ENCODE measurements around the genes TECR, BRD4, AKAP8L and CYP4F3.

GRCh38 chr19:14439969-14440732 is 7.0 kb downstream of the PKN1 start:
- PRO-cap: bidirectional peak, plus-strand start at chr19:14440260, minus-strand start at chr19:14440144

DNA sequence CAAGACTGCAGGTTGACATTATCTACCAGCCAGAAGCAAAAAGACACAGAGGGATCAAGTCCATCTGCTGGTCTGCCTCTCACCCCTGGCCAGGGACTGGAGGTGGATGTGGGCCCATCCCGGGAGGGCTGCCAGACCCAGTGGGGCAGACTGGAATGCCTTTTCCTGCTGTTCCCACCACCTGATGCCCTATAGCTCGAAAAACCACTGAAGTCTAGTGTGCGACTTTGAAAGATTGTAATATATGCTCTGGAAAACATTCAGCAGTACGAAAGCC is 2.7 kb downstream of the DNAJB1 start:
- PRO-cap: no peak

DNA sequence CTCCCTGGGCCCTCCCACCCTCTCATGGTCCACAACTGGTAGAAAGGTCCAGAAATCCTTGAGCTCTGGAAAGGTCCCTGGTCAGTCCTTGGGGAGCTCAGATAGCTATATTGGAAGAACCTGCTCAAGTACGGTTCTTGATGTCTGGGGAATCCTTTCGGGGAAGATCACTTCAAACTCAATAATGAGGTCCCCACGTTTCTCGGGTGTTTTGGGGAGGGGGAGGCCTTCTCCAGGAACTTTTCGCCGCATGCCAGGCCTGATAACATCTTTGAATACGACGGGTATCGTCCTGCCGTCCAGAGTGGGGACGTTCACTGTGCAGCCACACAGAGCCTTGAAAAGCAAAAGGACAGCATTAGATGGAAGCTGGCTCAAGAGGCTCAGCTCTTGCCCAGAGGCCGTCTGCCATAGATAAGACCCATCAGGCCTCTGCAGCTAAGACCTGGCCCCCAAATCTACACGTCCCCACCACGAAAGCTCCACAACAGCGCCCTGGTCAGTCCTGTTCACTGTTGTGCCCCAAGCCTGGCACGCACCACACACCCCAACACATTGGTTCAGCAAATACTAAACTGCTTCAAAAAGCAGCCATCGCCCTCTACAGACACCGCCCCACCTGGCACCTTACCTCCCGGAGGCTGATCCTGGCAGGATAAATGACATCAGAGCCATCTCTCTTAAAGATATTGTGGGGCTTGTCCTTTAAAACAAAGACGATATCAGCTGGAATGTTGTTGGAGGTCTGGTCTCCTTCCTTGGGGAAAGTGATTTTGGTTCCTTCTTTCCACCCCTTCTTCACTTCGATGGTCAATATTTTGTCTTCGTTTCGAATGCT is 2.1 kb downstream of the DNAJB1 start:
- PRO-cap: no peak

GRCh38 chr19:14529396-14530456 is at the start of gene TECR:
TECR (plus strand) TSS chr19:14529594.
- PRO-cap: bidirectional peak, plus-strand start at chr19:14529603, minus-strand start at chr19:14529275

- PRO-cap: no peak
Observed at GRCh38 chr19:14558747-14559185, 13.1 kb downstream of the NDUFB7 start.

GRCh38 chr19:15118058-15118610 is 7.5 kb downstream of the ILVBL start:
- PRO-cap: no peak

DNA sequence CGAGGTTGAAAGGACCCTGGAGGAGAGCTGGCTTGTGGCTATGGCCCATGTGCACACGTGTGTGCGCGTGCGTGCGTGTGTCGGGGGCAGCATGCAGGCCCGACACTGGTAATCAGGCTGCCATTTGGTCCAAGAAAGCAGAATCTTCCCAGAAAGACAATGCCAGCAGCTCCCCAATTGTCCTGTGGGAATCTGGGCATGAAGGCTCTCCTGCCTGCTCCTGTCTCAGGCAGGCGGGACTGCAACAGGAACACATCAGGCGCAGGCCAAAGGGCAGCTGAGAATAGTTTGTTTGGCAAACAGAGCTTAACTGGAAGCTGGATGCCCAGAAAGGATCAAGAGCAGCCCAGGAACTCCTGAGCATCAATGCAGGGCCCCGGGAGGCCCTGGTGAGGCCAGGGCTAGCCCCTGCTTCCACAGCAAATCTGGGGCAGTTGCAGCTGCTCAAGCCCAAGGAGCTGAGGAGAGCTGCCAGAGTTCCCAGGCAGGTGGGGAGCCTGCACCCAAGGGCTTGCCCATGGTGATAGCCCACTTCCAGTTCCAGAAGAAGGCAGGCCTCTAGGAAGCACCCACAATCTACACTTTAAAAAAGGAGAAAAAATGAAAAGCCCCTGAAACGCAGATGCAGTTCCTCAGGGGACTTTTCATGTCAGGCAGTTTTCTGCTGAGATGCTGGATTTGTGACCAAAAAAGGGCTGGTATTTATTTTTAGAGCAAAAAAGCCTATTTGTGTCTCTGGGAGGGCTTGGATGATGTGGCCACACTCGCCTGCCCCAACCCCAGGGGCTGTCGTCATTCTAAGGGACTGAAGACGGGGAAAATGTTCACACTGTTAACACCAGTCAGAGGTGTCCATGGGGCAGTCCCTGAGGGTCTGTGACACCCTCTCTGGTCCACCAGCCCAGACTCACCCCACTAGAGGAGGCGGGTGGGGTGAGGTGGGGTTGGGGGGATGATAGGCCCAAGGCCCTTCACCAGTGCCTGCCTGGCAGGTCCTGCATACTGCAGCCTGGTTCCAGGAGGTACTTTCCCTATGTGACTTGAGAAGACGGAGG is 15.6 kb upstream of the EPHX3 start:
- PRO-cap: no peak

GRCh38 chr19:15258551-15259555 is 26.6 kb upstream of the EPHX3 start:
- PRO-cap: no peak

DNA sequence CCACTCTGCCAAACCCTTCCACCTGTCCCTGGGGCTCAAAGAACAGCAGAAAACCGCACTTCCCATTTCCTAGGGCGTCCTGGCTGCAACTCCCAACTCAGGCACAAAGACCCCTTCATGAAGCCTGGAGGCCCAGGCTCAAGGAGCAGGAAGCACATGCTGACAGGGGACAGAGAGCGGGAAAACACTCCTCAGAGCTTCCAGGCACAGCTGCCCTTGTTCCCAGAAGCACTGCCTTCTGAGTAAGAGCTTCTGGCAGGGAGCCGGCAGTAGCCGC is 33.5 kb upstream of the EPHX3 start:
- PRO-cap: no peak

DNA sequence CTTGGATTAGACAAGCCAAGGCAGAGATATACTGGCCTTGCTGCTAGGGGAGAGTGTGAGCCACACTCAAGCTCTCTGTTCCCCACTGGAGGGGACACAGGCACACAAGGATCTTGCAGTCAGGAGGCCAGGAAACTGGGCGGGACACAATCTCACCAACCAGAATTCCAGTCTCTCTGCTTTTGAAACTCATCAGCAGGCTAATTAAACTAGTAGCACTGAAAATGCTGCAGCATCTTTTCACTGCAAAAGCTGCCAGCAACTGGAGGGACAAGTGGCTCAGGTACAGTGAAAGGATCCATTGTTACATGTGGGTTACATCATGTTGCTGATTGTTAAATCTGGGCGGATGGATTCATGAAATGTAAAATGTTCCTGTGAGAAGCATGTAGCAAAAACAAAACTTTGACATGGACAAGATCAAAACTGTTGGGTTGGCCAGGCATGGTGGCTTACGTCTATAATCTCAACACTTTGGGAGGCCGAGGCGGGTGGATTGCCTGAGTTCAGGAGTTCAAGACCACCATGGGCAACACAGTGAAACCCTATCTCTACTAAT is 49.1 kb upstream of the EPHX3 start:
- PRO-cap: no peak

DNA sequence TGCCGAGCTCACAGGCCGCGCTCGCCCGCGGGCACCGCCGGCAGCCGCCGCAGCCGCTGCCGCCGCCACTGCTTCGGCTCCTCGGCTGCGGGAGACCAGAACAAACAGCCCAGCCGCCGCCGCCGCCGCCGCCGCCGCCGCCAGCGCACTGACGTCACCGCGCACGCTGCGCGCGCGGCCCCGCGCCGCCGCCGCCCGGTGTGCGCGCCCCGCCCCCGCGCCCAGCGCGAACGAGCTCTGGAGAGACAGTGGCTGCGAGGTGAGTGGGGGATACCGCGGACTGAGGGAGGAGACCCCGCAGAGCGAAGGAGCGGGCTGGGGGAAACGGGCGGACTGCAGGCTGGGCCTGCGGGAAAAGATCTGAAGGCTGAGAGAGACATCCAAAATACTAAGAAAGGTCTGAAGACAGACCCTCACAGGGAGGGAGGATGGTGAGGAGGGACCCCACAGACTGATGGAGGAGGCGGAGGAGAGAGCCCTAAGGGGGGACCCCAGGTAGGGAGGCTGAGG is at the start of gene BRD4:
Gene BRD4, minus strand, starts transcription at position 150 of the 510 bp plus-strand sequence.
- PRO-cap: bidirectional peak, plus-strand start at position 224 of the sequence, minus-strand start at position 136 of the sequence

GRCh38 chr19:15368176-15368513 is 11.4 kb downstream of the AKAP8 start:
- PRO-cap: unidirectional peak, minus-strand start at chr19:15368270

DNA sequence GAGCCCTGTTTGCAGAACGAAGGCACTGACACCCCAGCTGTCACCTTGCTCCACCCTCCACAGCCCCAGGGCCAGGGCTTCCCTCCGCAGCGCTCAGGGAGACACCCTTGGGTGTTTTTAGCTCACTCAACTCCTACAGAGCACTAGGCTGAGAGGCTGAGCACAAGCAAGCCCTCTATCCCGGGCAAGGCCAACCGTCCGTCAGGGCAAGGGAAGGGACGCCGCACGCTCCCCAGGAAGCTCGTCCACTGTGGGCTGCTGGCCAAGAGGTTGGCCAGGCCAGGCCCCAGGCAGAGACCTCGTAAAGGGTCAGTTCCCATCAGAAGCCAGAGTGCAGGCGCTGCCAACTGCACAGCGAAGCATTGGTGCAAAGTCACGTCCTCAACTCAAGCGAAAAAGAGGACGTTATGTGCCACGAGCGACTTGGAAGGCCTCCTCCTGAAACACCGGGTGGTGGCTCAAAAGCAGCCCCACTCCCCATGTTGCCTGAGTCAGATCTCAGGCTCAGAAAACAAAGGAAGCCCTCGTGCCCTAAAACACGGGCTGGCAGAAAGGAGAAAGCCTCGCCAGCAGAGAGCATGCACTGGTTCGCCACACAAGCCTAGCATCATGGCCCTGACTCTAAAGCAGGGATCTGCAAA is 4.8 kb downstream of the AKAP8 start:
- PRO-cap: no peak

GRCh38 chr19:15376702-15377476 is 2.7 kb downstream of the AKAP8 start:
- PRO-cap: no peak

DNA sequence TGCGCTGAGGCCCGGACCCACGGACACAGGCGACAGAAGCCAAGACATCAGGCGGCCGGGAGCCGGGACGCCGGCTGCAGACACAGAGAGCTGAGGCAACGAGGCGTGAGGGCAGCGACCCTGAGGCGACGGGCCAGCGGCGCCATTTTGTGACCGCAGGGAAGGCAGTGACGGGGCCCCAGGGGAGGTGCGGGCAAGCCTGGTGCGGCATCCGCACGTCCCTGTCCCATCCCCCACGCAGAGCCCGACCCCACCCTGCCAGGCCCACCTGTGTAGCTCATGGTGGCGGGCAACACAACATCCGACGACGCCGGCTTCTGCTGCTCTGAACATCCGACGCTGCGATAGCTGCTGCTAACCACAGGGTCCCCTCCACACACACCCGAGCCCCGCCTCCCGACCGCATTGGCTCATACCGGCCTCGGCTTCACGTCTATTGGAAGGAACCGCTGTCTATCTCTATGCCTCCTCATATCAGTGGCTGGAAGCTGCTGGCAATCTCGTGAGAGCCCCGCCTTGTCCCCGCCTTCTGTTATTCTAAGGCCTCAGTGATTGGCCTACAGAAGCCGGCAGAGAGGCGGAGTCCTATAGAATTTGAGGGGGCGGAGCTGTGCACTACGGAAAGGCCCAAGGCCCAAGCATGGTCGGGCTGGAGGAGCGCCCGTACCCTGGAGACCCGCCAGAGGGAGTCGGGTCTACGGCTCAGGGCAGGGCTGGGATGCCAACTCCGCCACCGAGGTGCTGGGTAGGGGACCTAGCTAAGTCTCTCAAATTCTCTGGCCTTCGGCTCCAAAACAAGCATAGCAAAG is at the start of gene AKAP8L:
Gene AKAP8L, minus strand, starts transcription at position 346 of the 809 bp plus-strand sequence.
- PRO-cap: unidirectional peak, minus-strand start at position 88 of the sequence; bidirectional peak, plus-strand start at position 682 of the sequence, minus-strand start at position 327 of the sequence

GRCh38 chr19:15419452-15420396 is 936 bp upstream of the AKAP8L start:
- PRO-cap: no peak

- PRO-cap: no peak
Observed at GRCh38 chr19:15426945-15427833, 8.4 kb upstream of the AKAP8L start.

DNA sequence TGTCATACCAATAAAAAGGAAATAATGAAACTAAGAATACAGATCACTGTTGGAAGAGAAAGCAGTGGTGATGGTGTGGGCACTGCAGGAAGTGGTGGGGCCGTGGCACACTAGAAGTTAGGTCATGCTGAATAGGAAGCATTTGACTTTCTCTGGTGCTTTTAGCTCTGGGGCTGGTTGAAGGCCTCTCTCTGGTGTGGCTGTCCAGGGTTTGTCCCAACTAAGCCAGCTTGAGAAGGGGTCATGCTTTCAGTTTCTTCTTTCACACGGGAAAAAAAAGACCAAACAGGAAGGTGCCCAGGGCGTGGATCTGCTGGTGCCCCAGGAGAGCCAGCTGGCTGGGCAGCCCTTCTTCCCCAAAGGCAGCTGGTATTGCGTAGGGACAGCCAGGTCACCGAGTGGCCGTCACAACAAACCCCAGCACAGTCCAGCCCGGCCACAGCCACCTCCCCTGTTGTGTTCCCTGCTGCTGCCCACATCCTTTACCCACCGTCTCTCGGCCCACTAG is 6.5 kb downstream of the CYP4F22 start:
- PRO-cap: no peak

GRCh38 chr19:15551080-15551719 is 42.9 kb downstream of the CYP4F22 start:
- PRO-cap: bidirectional peak, plus-strand start at chr19:15551384, minus-strand start at chr19:15551327

DNA sequence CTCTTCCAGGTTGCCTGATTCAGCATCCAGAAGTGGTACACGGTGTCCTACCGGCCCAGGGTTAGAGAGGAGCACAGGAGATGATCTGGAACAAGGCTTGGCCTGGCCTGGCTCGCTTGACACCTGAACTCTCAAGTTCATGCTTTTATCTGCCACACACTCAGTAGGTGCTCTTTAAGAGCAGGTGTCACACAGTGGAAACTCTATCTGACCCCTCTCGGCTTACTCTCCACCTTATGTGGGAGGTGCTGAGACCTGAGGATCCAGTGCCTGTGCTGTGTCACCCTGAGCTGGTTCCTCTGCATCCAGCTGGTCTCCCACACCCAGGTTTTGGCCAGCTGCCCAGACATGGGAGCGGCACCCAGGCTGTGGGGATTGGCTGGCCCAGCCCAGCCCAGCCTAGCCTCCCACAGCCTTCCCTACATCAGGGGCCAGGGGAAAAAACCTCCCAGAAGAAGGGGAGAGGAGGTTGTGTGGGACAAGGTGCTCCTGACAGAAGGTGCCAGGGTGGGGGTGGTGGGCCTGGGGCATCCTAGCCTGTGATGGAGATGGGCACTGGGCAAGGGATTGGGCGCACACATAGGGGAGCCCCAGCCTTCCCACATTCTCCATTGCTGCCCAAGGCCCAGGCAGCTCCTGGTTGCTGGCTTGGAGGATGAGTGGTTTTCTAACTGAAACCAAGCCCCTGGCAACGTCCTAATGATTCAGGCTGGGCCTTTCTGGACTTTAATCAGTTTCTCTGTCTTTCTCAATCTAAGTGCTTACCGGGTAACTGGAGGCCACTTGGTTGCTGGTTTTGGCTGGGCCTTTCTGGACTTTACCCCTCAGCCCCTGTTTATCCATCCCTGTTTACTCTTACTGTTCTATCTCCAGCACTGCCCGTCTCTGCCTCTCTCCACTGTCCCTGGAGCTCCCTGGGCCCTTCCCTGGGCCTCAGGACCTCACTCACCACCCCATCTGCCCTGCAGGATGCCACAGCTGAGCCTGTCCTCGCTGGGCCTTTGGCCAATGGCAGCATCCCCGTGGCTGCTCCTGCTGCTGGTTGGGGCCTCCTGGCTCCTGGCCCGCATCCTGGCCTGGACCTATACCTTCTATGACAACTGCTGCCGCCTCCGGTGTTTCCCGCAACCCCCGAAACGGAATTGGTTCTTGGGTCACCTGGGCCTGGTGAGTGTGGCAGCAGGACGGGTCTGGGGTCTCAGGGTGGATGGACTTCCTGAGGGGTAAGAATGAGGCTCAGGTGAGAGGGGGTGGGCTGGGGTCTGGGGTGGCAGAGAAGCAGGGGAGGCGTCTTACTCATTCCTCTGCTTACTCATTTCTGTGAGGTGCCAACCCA is at the start of gene CYP4F3:
Gene CYP4F3, plus strand, starts transcription at position 451 of the 1,336 bp plus-strand sequence.
- PRO-cap: unidirectional peak, plus-strand start at position 451 of the sequence